Metastatic Liver Carcinoma in the Lung (tissue), 2 donors: Measurements from ENCODE around the genes DNAJC15 and CCDC122.

GRCh38 chr13:40999346-41000031 is 19.6 kb downstream of the ELF1 start:
- PRO-cap, 2 experiments, result no peak in any of the 2 experiments

- PRO-cap, 2 experiments, result no peak in any of the 2 experiments
Observed at GRCh38 chr13:41018196-41018668, 884 bp downstream of the ELF1 start.

- PRO-cap, 2 experiments, result no peak in any of the 2 experiments
Observed at GRCh38 chr13:41041462-41041795, 19.9 kb upstream of the WBP4 start.

GRCh38 chr13:41060745-41061446 is 413 bp upstream of the WBP4 start:
- PRO-cap, 2 experiments, result peak in 2 of 2 experiments; most common plus-strand start chr13:41060880 (in 1); most common minus-strand start chr13:41061384 (in 2)

GRCh38 chr13:41306401-41306778 is 4.7 kb upstream of the NAA16 start:
- PRO-cap, 2 experiments, result no peak in any of the 2 experiments

DNA sequence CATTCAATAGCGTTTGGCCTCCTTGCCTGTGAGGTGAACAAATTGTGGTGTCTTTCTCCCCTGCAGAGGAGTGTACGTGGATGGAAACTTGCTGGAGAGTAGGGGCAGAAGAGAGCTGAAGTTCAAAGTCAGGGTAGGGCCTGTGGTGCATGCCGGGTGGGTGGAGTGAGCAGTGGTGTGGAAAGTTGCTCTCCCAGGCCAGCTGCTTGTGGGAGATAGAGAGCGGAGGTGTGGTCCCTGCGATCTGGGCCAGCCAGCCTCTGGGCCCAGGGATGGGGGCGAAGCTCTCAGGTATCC is 6.5 kb downstream of the RGCC start:
- PRO-cap, 2 experiments, result no peak in any of the 2 experiments

GRCh38 chr13:41465528-41466427 is 8.4 kb downstream of the RGCC start:
- PRO-cap, 2 experiments, result no peak in any of the 2 experiments

- PRO-cap, 2 experiments, result no peak in any of the 2 experiments
Observed at GRCh38 chr13:41547063-41548012, 90.0 kb downstream of the RGCC start.

GRCh38 chr13:41961762-41962160 is 852 bp upstream of the VWA8 start:
- PRO-cap, 2 experiments, result no peak in any of the 2 experiments

DNA sequence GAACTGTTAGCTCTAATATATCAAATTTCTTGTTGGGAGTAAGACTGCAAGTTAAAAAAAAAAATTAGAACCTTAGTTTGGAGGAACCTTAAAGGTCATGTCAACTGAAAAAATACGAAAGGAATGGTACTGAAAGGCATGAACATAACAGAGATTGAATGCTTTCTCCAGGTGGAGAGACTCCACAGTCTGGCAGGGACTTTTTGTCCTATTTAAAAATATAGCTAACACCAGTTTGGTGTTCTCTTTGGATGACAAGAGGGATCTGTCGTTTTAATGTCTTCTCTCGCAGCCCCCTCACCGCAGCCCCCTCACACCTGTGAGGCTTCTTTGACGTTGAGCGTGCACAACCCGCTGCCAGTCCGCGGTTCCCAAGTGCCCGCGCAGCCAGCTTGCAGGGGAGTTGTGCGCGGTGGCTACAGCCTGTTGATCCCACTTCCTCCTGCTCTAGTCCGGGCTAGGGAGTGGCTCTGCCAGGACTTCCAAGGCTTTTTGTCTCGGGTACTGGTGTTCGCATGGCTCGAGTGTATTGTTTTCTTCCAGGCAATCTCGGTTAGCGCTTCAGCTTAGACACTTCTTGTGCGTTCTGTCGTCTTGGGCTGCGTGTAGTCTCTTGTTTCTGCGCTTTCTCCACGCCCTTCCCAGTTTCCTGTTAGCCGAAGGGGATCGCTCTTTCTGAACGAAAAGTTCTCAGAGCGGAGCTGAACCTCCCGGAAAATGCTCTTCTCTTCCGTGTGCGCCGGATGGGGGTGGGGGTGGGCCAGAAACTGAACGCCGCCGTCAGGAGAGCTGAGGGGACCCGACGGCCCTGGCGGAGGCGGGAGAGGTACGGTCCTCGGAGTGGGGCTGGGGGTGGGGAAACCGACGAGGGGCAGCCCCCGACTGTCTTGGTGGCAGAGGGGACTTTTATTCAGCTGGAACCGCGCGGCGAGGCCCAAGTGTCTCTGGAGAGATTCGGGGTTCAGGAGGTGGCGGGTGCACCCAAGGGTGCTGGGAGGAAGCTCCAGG is 868 bp upstream of the DGKH start:
- PRO-cap, 2 experiments, result peak in 2 of 2 experiments; most common plus-strand start position 450 of the sequence (in 2); most common minus-strand start position 631 of the sequence (in 1)

- PRO-cap, 2 experiments, result no peak in any of the 2 experiments
Observed at GRCh38 chr13:42271267-42271729, 654 bp upstream of the AKAP11 start.

DNA sequence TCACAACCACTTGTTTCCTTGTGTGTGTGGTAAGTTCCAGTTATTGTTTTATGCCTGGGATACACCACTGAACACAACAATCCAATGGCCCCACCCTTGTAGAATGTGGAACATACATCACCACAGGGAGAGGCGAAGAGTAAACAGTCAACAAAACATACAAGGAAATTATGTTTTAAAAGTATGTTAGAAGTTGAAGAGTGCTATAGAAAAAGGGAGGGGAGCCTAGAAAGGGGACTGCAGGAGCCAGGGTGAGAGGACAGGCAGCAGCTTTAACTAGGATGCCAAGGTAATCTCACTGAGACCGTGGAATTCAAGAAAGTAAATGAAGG is 100.4 kb downstream of the EPSTI1 start:
- PRO-cap, 2 experiments, result no peak in any of the 2 experiments

DNA sequence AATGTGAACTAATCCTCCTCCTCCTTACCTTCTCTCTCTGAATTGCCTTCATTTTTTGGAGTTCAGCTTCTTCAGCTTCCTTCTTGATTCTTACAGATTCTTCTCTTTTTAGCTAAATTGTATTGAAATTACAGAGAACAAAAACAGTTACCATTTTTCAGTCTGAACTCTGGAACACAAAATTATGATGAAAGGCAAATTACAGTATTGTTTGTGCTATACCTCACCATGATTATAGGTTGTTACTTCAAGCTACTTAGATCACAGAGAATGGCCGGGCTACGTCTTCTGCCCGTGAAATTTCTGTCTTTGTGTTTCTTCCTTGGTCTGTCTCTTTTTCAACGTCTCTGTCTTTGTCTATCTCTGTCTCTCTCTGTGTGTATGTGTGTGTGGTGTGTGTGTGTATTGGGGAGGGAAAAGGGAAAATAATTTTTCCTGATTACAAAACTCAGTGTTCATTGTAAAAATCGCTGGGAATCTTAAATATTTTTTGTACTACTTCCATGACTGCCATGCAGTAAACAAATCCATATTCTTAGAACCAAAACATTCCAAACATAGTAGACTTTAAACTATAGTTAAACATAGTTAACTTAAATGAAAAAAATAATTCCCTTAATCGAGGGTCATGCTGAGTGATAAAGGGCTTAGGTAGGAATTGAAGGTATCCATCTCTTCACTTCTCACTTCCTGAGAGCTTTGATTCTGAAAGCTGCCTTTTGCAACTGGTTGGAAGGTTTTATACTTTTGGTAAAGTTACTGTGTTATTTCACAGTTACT is 28.6 kb downstream of the EPSTI1 start:
- PRO-cap, 2 experiments, result no peak in any of the 2 experiments

DNA sequence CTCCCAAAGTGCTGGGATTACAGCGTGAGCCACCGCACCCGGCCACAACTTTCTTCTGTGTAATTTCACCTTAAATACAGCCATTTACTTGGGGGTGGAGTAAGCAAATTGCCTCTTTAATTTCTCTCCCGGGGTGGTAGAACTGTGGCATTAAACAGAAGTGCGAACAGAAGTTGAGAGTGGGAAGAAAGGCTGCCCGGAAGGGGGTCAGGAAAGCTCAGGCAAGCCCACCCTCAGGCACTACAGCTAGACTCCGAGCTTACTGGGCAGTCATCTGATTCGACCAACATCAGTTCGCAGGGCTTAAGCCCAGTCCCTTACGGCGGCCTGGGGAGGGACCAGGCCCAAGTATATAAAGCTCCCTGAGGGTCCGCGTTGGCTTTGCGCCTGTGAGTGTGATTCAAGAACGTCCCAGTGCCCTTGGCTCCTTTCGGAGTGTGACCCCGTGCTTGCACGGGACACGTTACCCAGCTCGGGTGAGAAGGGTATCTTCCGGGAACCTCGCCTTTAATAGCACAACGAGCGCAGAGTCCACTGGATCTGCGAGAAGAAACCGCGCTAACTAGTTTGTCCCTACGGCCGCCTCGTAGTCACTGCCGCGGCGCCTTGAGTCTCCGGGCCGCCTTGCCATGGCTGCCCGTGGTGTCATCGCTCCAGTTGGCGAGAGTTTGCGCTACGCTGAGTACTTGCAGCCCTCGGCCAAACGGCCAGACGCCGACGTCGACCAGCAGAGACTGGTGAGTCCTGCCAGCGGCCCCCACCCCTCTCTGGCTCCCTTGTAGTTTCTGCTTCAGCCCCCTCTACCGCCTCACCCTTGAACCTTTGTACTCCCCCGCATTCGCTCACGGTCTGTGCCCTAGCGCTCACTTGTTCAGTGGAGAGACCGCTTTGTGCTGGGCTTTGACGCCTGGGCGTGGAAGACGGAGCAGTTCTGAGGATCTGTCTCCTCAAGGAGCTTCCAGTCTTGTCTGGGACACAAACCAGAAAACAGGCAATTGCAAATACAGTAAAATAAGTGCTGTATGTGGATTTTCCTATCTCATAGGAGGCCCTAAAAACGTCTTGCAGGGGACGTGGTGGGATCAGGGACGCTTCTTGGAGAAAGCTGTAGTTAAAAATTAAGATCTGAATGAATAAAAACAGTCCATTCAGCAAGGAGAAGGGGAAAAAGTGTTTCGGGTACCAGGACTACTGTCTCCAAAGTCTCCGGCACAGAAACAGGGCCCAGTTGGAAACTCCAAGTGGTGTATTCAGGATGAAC is at the start of gene DNAJC15:
Gene DNAJC15, plus strand, starts transcription at position 589 of the 1,261 bp plus-strand sequence.
- PRO-cap, 2 experiments, result peak in 2 of 2 experiments; most common plus-strand start position 866 of the sequence (in 2); most common minus-strand start position 542 of the sequence (in 1)

GRCh38 chr13:43879314-43880258 is at the start of gene CCDC122:
TSS of gene CCDC122 (minus strand) at chr13:43879740.
- PRO-cap, 2 experiments, result peak in 2 of 2 experiments; most common plus-strand start chr13:43879904 (in 2); most common minus-strand start chr13:43879523 (in 2)

DNA sequence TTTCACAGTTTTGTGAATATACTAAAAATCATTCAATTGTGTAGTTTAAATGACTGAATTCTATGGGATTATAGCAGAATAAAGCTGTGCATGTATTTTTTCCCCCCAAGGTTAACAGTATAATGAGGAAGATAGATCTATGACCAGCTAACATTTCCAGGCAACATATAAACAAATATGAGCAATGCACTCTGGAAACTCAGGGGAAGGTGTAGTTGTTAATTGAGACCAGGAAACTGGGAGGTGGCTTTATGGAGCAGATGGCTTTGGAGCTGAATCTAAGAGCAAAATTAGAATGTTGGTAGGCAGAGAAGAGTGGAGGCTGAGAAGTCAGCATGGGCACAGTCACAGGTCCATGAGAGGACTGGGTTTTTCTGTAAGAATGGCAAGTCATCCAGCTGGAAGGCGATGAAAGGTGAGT is 41.6 kb downstream of the LACC1 start:
- PRO-cap, 2 experiments, result no peak in any of the 2 experiments

- PRO-cap, 2 experiments, result no peak in any of the 2 experiments
Observed at GRCh38 chr13:44101428-44101737, 59.7 kb downstream of the SMIM2 start.

GRCh38 chr13:44104969-44105473 is 56.0 kb downstream of the SMIM2 start:
- PRO-cap, 2 experiments, result no peak in any of the 2 experiments

DNA sequence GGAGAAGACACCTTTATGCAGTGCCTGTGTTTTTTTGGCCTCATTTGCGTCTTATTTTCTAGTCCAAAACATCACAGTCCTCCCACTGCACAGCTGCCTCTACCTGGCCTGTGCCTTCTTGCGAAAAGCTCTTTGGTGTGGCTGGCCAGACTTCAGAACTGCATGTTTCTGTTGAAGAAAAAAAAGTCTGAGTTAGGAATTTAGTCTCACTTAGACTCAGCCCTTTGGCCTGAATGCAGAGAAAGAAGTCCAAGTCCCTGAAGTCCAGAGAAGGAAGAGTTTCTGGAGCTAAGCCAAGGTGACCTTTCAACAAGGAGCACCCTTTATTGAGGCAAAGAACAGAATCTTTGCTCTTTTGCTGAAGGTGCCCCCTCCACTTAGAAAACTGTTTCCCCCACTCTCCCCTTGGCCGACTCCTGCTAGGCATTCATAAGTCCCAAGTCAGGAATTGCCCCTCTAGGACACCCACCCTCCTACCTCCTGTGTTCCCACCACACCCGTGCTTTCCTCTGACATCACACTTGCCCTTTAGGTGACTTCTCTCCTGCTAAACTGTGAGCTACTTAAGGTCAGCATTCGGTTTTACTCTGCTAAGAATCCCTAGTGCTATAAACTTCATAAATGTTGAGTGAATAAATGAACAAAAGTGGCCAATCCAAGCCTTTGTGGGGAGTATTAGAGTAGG is 54.6 kb downstream of the SMIM2 start:
- PRO-cap, 2 experiments, result no peak in any of the 2 experiments

DNA sequence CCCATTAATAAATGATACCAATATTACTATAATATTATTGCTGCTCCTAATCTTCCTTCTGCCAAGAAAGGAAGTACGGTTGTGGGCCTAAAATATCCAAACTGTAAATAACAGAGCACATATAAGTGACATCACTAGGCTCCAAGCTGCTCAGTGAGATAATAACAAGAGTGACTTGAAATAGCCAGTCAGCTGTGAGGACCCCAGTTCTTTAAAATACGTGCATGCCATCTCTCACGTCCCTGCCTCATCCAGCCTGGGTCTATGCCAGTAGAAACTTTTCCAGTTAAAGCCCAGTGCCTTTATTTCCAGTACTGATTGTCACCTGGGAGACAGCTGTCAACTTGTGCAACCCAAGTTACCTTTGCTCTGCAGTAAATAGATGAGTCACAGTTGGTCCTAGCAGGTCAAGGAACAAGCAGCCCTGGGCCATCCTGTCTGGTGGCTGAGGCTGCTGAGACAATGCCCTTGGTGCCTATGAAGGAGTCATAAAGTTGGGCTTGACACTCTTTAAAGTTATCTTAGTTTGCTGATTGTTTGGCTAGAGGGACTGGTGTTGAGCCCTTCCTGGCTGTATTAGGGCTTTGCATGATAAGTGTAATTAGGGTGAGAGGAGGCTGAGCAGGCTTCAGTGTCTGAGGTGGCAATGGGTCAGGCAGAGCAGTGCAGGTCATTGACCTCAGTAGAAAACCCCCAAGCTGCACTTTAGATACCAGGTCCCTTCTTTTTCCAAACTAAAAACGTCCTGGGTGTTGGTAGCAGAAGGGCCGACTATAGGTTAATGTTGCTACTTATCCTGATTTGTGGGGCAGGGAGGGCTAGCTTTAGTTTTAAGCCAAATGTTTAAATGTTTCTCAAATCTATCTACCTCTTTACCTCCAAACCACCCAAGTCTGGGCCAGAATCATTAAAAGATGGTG is 52.6 kb downstream of the SMIM2 start:
- PRO-cap, 2 experiments, result peak in 1 of 2 experiments; most common plus-strand start position 390 of the sequence (in 1); most common minus-strand start position 253 of the sequence (in 1)